Hair follicle dermal papilla cell (primary cell): ENCODE measurements around the gene CAMSAP3.

GRCh38 chr19:7528534-7529502, 6.4 kb downstream of the MCOLN1 start:
- CAGE, long polyA plus RNA, result no peak

DNA sequence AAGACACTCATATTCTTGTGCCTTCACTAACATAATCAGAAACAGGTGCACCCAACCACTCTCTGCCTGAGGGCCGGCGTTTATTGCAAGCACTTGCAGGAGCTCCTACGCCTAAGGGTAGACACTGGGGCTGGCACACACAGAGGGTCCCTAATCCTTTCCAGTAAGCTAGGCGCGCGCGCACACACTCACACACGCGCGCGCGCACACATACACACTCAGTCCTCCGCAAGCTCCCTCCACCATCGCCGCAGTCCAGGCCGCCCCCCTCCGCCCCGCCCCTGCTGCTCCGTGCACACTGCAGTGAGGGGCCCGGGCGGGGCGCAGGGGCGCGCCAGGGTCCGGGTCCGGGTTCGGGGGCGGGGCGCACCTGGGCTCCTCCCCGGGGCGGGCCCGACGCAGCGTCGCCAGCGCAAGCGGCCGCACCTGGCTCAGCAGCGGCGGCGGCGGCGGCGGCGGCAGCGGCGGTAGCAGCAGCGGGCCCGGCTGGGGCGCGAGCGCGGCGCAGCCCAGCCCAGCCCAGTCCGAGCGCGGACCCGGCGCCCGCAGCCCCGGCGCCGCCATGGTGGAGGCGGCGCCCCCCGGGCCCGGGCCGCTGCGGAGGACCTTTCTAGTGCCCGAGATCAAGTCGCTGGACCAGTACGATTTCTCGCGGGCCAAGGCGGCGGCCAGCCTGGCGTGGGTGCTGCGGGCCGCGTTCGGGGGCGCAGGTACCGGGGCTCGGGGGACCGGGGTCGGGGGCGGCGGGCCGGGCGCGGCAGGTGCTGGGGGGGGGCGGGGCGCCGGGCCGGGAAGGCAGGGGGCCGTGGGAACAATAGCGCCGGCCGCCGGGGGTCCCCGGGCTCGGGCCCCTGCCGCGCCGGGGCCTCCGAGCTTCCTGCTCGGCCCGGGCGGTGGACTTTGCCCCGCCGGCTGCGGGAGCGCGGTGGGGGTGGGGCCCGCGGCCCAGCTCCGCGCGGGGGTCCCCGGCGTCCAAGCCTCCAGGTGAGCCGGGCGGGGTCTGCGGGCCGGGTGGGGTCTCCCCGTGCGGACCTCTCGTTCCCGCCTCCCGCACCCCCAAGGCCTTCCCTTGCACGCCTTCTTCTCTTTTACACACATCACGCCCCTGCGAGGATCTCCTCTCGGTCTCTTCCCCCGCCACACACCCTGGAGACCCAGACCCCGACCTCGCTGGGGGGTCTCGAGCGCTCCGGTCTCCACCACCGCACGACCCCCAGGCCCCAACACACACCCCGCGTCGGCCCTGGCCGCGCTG, at the start of gene CAMSAP3:
TSS of gene CAMSAP3 (plus strand) at position 423 of the 1,255 bp plus-strand sequence.
- CAGE, long polyA plus RNA, result no peak

DNA sequence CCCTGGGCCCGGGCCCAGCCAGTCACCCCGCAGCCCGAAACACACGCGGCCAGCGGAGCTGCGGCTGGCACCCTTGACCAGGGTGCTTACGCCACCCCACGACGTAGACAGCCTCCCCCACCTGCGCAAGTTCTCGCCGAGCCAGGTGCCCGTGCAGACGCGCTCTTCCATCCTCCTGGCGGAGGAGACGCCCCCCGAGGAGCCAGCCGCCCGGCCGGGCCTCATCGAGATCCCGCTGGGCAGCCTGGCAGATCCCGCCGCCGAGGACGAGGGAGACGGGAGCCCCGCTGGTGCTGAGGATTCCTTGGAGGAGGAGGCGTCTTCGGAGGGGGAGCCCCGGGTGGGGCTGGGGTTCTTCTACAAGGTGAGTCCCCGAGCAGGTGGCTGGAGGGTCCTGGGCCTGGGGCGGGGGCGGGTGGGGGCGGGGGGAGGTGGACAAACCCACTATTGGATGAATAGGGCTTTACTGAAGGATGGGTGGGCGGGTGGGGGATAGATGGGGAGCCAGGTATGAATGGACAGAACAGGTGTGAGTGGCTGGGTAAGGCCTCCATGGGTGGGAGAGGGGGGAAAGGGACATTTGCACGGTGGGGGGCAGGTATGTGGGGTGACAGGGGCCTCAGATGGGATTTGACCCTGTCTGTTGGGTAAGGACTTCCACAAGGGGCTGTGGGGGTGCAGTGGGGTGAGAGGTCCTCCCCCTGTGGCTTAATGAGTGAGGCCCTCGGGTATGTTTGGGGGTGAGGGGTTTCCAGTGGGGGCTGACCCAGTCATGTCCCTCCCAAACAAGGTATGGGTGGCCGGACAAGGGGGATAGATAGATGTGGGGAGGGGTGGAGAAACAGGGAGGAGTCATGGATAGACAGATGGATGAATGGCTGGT, 16.3 kb downstream of the XAB2 start:
- CAGE, long polyA plus RNA, result no peak

- CAGE, long polyA plus RNA, result no peak
Observed at GRCh38 chr19:7616991-7618027, 12.0 kb downstream of the XAB2 start.

- CAGE, long polyA plus RNA, result no peak
Observed at GRCh38 chr19:7678741-7680002, 1.5 kb upstream of the TRAPPC5 start.

DNA sequence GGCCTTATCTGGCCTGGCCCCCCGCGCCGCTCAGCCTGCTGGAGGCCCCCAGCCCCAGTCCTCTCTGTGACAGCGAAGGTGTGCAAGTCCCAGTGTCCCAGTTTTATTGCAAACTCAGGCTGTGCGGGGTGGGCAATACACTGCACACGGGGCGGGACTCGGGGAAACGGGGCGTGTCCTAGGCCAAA, 5.7 kb downstream of the PRR36 start:
- CAGE, long polyA plus RNA, result no peak

DNA sequence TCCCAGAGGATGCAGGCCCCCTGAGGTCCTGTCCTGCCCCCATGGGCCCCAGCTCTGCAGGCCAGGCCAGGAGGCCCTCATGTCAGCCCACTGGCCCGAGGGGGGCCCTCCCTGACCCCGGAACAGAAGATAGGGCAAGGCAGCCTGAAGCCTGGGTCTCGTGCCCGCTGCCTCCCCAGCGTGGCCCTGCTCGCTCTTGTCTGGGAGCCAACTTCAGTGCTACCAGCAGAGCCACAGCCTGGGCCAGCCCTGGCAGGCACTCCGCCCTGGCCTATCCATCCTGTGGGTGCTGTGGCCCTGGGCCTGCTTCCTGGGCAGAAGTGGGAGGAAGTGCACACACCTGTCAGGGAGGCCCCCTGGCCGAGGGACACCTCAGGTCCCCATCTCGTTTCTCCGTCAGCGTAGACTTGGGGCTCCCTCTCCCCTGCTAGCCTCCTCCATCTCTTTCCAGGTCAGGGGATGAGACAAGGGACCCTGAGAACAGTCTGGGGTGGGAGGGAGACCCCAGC, 5.5 kb downstream of the MAP2K7 start:
- CAGE, long polyA plus RNA, result no peak

DNA sequence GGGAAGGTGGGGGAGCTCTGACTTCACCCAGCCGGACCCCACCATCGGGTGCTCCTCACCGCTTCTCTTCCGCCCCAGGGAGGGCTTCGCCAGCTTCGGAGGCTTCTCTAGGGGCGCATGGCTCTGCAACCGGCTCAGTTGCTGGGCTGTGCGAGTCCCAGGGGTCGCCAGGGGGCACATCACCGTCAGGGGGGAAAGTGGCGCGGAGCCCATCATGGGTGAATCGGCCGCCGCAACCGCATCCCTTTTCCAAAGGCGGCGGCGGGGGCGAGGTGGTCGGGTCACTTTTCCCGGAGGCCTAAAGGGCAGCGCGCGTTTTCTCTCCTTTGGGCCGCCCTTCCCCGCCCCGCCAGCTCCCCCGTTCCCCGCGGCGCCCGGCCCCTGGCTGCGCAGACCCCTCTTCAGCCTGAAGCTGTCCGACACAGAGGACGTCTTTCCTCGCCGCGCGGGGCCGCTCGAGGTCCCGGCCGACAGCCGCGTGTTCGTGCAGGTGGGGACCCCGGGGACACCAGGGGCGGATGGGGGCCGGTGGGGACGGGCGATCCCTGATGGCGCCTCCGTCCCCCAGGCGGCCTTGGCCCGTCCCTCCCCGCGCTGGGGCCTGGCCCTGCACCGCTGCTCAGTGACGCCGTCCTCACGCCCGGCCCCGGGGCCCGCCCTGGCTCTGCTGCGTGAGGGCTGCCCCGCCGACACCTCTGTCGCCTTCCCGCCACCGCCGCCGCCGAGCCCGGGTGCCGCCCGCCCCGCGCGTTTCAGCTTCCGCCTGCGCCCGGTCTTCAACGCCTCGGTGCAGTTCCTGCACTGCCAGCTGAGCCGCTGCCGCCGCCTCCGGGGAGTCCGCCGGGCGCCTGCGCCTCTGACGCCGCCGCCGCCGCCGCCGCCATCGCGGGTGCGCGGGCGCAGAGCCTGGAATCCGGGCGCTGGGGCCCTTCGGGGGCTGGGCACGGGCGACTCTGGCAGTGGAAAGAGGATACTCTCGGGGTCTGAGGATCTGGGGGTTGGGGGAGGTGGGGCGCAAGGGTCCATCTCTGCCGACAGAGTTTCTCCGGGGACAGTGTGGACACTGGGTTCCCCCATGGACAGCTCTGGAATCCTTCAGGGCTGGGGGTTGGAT, 1.8 kb downstream of the TGFBR3L start:
- CAGE, long polyA plus RNA, result no peak

- CAGE, long polyA plus RNA, result no peak
Observed at GRCh38 chr19:7993498-7994010, 11.9 kb downstream of the ELAVL1 start.

DNA sequence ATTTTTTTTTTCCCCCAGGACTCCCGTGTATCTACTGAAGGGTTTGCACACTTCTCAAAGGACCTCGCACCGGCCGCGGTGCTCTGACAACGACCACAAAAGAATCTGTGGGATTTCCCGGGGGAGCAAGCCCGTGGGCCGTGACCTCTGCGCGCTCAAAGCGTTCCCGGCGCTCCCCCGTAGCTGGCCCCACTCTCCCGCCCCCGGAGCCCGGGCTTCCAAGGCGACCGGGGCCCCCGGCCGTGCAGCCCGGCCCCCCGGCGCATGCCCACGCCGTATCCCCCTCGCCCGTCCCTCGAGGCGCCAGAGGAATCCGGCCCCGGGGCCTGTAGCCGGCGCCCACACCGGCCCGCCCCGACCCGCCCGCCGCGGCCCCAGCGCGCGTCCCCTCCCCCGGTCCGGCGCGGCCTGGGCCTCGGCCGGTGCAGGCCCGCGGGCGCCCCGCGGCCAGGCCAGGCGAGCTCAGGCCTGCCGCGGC, 426 bp downstream of the ELAVL1 start:
- CAGE, long polyA plus RNA, result no peak

DNA sequence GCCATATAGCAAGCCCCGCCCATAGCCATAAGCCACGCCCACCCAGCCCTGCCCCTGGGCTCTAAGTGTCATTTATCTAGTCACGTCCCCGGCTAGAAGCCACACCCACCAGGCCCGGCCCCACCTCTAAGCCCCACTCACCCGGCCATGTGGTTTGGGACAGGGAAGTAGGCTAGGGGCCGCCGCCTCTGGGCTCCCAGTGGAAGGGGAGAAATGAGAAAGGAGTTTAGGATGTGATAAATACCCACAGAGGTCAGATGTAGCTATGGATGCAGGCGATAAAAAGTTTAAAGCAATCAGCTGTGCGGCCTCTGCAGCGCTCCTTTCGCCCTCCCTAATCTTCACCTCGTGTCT, 1.8 kb upstream of the CCL25 start:
- CAGE, long polyA plus RNA, result no peak

DNA sequence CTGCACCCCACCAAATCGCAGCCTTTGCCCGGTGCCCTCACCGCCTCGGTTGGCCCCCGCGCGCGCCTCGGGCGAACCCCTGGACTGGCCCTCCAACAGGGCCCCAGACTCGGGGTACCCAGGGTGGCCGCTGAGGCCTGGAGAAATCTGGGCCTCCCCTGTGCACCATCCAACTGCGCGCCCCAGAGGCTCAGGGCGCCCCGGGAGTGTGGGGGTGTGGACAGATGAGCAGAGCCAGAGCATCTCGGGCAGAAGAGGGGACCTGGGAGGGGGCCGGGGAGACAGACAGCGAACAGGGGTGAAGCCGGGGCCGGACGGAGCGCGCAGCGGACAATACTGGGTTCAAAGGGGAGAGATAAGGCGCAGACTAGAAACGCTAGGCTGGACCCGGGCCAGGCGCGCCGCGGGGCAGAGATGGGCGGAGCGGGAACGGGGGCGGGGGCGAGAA, 515 bp upstream of the CERS4 start:
- CAGE, long polyA plus RNA, result no peak

DNA sequence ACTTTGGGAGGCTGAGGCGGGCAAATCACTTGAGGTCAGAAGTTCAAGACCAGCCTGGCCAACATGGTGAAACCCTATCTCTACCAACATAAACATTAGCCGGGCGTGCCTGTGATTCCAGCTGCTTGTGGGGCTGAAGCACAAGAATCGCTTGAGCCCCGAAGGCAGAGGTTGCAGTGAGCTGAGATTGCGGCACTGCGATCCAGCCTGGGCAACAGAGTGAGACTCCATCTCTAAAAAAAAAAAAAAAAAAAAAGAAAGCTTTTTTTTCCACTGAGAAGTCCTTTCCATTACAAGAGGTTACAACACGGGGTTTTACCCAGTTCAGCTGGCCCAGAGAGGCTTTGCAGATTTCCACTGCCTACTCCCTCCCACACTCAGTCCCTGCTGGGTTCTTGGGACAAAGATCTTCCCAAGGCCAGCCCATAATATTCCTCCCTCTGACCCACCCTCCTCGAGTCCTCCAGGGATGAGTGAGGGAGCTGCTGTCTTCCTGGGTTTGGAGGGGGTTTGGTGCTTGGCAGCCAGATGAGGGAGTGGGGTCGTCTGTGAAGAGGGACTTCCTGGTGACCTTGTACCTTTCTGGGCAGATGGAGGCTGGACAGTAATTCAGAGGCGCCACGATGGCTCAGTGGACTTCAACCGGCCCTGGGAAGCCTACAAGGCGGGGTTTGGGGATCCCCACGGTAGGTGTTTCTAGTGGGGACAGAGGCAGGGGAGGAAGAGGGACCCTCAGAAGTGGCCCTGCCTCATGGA, 6.7 kb downstream of the ANGPTL4 start:
- CAGE, long polyA plus RNA, result no peak

DNA sequence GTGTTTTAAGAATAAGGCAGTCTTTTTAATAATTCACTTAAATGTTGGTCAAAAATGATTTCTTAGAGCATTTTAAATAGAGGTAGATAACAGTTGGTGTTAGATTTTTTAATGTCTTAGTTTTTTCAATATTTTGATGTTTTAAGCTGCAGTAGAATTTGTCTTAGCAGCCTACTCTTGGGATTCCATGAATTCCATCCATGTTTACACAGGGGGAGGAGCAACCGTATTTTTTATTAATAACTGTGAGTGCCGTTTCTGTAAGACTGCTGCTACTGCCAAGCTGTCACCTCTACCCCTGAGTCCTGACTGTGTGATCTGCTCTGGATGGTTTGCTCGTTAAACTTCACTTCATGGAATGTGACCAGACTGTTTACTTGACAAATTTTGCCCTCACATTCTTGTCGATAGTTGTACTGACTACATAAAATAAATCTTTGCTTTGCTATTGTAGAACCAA, 15.1 kb downstream of the HNRNPM start:
- CAGE, long polyA plus RNA, result no peak

GRCh38 chr19:8469405-8469676, 24.6 kb downstream of the HNRNPM start:
- CAGE, long polyA plus RNA, result no peak

DNA sequence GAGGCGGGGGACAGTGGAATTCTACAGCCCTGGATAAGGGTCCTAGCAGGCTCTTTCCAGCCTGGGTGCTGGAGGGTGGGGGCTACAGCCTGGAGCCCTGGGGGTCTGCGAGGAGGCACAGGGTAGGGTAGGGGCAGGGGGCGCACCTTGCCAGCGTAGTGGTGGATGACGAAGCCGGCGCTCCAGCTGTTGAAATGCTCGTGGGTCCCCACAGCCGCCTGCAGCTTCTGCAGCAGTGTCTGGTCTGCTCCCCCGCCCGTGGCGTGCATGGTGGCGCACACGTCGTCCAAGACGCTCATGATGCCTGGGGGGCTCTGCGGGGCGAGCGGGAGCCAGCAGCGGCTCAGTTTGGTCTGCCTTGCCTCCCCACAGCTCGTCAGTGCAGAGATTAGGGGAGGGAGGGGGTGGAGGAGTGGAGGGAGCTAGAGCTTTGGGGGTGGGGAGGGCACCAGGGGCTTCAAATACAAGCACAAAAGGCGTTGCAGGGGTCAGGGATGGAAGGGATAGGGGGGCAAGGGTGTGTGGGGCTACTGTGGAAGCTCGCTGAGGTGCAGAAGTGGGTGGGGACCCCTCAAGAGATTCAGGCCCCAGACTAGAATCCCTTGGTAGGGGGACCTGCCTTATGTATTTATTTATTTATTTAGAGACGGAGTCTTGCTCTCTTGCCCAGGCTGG, 30.3 kb upstream of the ZNF414 start:
- CAGE, long polyA plus RNA, result no peak

DNA sequence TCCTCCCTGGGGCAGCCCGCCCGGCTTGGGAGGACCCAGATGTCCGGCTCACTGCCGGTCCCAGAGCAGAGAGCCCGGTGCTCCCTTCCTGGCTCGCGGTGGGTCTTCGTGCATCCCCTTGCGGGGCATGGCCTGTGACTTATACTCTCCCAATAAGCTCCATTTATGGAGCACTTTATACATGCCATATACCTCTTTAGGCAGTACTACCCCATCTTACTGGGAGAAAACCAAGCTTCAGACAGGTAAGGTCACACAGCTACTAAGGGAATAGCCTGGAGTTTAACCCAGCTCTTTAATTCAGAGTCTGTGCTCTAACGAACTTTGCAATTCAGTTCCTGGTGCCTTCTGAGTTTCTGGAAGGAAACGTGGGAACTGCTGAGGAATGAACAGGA, 15.7 kb upstream of the MYO1F start:
- CAGE, long polyA plus RNA, result no peak

DNA sequence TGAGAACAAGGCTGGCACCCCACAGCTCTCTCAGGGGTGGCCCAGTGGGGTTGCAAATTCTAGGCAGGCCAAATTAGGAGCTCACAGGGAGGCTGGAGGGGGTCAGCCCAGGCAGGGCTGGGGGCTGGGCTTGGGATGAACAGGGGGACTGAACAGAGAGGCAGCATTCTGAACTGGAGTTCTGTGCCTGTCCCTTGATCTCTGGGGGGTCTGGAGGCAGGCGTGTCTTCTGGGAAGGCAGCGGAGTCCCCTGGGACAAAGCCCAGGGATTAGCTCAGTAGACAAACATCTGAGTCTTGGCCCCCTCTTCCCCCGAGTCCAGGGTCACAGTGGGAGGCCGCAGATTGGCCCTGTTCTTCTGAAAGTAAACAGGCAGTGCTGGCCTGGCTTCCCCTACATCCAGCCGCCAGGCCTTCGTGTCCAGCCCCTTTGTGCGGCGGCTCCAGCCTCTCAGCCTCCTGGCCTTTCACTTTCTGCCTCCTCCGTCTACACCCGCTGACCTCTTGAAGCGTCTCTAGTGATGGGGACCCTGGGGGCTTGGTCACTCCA, 912 bp downstream of the NFILZ start:
- CAGE, long polyA plus RNA, result no peak

DNA sequence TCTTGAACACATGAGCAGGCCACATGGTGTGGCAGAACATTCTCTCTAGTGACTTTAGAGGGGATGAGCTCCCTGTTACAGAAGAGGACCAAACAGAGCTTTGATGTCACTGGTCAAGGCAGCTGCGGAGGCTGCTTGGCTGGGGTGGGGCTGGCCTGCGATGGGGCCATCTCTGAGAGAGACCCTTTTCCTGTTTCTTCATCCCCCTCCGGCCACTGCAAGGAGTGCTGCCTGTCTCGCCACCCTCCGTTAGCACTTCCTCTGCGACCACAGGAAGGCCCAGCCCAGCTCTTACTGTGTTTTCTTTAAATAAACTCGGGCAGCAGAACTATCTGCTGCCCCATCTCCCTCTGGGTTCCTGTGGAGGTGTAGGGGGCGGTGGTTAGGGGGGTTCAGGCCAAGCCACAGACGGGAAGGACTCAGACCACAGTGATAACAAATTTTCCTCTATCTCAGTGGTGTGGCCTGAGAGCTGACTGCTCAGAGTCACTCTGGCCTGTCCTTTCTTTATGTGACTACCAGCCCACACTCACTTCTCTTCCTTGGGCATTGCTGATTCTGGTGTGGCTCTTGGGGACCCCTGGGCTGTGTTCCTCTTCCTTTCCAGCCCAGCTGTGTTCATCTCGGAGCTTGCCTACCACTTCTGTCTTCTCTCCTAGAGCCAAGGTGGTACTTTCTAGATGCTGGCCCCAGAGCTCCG, 27.4 kb downstream of the ACTL9 start:
- CAGE, long polyA plus RNA, result no peak

- CAGE, long polyA plus RNA, result no peak
Observed at GRCh38 chr19:9323232-9323685, 720 bp upstream of the ZNF559 start.